ENCODE data around the genes APOL5, APOL3 and APOL1.

GRCh38 chr22:35341121-35341502 lies 39.8 kb upstream of the HMOX1 start:
- RRBS: no CpG with 5 or more reads among the region's 8 CpGs

DNA sequence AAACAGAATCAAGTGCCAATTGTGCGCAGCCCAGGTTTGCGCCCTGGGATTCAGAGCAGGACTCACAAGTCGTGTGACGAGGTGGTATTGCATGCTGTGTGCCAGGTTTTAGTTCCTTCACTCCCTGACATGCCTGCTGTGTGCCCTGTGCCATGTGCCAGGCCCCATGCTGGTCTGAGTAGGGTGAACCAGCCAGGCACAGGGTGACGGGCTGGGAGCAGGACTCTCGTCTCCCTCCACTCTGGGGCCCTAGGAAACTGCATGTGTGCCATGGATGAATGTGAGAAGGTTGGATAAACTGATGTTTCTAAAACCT lies 38.8 kb upstream of the HMOX1 start:
- RRBS: no CpG with 5 or more reads among the region's 6 CpGs

DNA sequence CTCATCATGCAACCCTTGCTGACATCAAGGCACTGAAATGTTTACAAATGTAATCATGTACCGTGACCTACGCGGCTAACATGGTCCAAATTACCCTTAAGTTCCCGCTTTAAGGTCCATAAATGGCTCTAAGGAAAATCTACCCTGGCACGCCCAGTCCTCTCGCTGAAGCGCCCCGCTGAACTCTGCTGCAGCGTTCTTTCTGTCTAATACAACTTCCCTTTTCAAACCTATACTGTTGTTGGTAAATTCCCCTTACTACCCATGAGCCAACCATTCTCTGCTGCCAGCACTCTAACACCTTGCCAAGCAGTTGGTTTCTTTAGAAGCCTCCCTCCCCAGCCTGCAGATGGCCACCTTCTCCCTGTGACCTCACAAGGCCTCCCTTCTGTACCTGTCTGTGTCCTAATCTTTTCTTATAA lies 13.5 kb upstream of the HMOX1 start:
- RRBS: no CpG with 5 or more reads among the region's 9 CpGs

DNA sequence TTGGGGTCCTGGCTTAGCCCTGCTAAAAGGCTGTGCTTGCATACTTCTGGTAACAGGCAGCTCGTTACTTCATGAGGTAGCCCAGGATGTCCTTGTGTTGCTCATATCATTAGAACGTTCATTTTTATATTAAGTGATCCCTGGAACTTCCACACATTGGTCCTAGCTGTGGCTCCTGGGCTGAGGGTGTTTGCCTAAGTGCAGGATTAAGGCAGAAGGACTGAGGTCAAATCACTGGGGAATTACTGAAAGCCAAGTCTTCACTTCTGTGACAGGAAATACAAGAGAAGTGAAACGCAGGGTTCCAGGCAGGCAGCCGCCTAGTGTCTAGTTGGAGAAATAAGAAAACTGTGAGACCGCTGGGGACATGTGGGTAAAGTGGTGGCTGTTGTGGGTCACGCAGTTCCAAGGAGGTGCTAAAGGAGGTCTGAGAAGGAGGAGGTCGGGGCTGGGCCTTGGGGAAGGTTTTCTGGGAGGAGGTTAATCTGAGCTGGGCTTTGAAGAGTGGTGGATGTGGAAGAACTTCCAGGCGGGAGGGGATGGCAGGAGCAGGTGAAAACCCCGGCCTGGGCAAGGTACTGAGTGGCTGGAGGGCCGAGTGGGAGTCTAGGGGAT lies 11.1 kb downstream of the MCM5 start:
- RRBS: no CpG with 5 or more reads among the region's 10 CpGs

DNA sequence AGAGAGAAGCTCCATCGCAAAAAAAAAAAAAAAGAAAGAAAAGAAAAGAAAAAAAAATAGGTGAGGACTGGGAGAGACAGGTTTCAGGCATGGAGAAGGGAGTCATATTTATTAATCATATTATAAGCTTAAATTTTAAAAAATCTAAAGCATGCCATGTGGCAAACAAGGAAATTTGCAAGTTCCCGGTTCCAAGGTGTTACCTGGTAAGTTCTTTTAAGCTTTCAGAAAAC lies at the start of gene APOL5:
APOL5 (plus strand) TSS at position 152 of the 233 bp plus-strand sequence.
- RRBS: no CpG with 5 or more reads among the region's 2 CpGs

DNA sequence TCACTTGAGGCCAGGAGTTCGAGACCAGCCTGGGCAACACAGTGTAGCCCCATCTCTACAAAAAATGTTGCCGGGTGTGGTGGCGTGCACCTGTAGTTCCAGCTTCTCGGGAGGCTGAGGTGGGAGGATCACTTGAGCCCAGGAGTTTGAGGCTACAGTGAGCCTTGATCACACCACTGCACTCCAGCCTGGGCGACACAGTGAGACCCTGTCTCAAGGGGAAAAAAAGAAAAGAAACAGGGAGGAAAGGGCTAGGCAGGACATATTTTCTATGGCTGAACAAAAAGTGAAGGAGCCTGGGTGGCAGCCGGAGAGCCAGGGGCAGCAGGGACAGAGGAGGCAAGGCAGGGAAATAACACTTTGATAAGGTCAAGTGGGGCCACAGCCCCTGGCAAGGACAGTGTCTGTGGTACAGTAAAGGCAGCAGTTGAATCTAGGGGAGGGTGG lies 20.4 kb downstream of the APOL5 start:
- RRBS: no CpG with 5 or more reads among the region's 6 CpGs

GRCh38 chr22:35973348-35973747 lies 55.3 kb downstream of the RBFOX2 start:
- RRBS: no CpG with 5 or more reads among the region's 1 CpG

GRCh38 chr22:36160330-36161030 lies at the start of gene APOL3:
Gene APOL3 (minus strand): TSS chr22:36160755.
- RRBS: no CpG with 5 or more reads among the region's 6 CpGs

DNA sequence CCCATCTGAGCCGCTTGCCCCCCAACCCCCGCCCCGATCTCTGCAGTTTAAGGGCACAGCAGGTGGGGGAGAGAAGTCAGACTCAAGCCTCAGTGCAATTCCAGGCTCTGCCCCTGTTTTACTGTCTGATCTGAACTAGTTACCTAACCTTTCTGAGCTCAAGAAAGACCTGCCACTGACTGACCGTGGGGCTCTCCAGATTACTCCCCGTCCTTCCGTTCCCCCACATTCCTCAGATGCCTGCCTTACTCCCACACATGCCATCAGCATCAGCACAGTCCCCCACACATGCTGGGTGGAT lies 448 bp upstream of the APOL2 start:
- RRBS: no CpG with 5 or more reads among the region's 6 CpGs

DNA sequence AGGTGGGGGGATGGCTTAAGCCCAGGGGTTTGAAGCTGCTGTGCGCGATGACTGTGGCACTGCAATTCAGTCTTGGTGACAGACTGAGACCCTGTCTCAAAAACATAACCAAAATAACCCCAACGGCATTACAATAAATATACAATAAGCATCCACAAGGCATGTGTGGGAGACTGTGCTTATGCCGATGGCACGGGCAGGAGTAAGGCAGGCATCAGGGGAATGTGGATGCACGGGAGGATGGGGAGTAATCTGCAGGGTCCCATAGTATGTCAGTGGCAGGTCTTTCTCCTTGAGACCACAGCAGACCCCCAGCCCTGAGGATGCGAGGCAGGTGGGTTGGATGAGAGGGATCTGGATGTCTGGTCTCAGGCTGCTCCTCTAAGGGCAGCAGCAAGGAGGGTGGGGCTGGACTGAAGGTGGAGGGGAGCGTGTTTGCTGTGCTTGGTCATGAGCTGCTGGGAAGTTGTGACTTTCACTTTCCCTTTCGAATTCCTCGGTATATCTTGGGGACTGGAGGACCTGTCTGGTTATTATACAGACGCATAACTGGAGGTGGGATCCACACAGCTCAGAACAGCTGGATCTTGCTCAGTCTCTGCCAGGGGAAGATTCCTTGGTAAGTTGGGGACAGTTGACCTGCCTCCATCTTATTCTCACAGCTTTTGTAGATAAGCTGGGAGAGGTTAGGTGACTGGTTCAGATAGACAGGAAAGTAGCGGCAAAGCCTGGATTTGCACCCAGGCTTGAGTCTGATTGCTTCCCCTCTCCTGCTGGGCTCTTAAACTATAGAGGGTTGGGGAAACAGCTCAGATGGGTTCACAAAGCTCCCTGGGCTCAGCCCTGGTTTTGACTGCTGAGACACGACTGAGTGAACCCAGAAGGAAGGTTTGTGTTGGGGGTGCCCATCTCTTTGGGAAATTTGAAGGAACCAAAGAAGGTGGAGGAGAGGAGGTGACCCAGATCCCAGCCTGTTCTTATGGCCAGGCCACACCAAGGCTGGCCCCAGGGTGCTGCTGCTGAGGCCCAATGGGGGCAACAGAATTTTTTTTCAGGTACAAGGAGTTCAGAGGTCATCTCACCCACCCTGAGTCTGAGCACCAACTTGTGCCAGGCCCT lies at the start of gene APOL1:
APOL1 (plus strand) TSS at position 533 of the 1,119 bp plus-strand sequence.
- RRBS: no CpG with 5 or more reads among the region's 13 CpGs

DNA sequence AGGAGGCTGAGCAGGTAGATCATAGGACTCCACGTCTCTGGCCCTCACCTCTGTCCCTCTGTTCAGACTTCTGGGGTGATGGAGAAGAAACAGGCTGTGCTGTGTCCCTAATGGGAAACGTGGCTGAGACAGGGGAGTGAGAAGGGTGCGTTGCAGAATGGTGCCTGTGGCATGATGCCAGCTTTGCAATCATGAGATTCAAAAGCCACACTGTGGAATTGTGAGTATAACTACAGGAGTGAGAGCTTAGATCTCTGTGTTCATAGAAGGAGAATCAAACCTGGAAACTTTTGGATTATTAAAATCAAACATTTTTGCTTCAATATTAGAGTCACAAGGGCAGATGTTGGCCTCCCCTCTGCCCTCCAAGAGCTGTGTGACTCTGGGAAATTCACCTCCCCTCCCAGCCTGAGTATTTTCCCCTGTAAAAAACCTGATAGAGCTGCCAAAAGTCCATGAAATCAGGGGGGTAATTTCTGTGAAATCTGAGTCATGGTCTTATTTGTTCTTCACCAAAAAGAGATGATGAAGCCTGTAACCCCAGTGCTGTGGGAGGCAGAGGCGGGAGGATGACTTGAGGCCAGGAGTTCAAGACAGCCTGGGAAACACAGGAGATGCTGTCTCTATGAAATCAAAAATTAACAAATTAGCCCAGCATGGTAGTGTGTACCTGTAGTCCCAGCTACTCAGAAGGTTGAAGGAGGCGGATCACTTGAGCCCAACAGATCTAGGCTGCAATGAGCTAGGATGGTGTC lies 1.0 kb downstream of the APOL1 start:
- RRBS: no CpG with 5 or more reads among the region's 5 CpGs

- RRBS: no CpG with 5 or more reads among the region's 3 CpGs
Measured at GRCh38 chr22:36263435-36263652, 10.4 kb downstream of the APOL1 start.

- RRBS: 84% methylated on average over 3 of the region's 36 CpGs
Measured at GRCh38 chr22:36286135-36287183, 33.5 kb downstream of the APOL1 start.

DNA sequence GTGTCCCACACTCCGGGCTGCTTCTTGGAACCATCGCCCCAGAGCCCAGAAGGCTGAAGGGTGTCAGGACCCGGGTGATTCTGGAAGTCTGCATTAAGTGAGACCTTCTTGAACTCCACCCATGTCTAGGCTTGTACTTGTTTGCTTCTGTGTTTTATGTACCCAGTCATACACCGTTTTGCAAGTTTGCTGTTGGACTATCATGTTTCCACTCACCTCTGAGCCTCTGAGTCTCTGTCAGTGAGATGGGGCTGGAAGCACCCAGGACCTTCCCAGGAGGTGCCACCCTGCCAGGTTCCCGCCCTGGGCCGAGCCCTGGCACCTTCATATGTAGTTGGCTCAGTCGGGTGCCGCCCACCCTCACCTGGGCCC lies 34.9 kb downstream of the APOL1 start:
- RRBS: 51% methylated on average over 3 of the region's 8 CpGs

- RRBS: no CpG with 5 or more reads among the region's 9 CpGs
Measured at GRCh38 chr22:36289904-36290203, 36.9 kb downstream of the APOL1 start.

GRCh38 chr22:36302429-36302980 lies 49.6 kb downstream of the APOL1 start:
- RRBS: no CpG with 5 or more reads among the region's 14 CpGs

- RRBS: 41% methylated on average over 4 of the region's 17 CpGs
Measured at GRCh38 chr22:36317489-36318232, 64.7 kb downstream of the APOL1 start.

DNA sequence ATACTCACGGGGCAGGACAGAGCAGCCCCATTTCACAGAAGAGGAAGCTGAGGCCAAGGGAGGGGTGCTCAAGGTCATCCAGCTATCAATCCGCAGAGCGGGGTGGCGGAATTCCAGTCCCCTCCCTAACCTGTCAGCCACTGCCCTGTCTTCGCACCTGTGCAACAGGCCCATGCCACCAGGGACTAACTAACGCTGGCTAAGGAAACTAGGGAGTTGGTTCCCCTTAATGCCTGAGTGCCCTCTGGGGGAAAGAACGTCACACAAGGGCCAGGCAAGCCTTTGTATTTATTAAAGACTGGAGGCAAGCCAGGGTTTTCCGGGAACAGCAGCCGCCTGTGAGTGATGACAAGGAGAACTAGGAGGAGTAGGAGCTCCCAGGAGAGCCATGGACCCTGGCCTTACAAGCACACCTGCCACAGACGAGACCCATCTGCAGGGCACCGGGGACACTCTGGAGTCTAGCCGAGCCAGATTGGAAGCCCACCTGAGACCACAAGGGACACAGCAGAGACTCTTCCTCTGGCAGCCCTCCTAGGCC lies 64.5 kb downstream of the MYH9 start:
- RRBS: no CpG with 5 or more reads among the region's 12 CpGs

GRCh38 chr22:36330005-36330323 lies 57.8 kb downstream of the MYH9 start:
- RRBS: no CpG with 5 or more reads among the region's 6 CpGs

Measured in epithelial cell of prostate (primary cell).